SK-MEL-5 (cell line): ENCODE data around the genes TRIP10, MBD3L2B, MBD3L5 and TEX45.

DNA sequence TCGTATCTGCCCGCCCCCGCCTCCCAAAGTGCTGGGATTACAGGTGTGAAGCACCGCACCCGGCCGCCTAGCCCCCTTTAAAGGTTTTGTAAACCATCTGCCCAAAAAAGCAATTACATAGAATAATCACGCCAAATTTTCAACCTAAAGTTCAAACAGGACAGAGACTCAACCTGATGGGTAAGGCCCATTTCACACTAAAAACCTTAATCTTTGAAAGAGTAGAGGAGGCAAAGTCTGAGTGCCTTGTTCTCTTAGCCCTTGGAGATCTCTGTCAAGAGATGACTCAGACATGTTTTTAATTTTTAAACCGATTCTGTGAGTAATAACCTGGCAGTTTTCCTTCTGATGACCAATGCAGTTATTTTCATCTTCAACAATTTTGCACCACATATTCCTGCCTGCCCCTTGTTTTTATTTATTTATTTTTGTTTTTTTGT is 11.6 kb upstream of the TNFSF9 start:
RAMPAGE:
- cytosol, long total RNA = no peak
- long total RNA = no peak
- nucleus, long total RNA = no peak

RAMPAGE:
- cytosol, long total RNA = no peak
- long total RNA = no peak
- nucleus, long total RNA = no peak
Measured at GRCh38 chr19:6685937-6686377, 16.0 kb upstream of the TNFSF14 start.

DNA sequence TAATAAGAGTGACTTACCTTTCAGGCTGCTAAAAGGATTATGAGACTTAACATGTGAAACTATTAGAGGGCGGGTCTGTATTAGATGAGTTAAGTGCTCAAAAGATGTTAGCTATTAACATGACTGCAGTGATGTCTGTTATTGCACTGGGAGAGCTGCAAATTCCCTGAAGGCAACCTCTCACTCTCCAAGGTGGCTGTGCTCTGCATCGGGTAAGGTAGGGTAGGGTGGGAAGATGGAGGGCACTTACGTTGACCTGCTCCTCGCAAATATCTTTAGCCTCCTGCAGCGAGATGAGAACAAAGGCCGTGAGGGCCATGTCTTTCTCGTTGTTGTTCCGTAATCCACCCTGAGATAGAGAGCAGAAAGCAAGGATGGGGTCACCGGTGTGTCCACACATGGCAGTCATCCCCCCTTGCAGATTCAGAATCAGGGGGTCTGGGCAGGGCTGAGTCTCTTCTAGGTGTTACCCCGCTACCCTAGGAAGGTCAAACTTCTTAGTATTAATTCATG is 20.5 kb upstream of the TNFSF14 start:
RAMPAGE:
- cytosol, long total RNA = no peak
- long total RNA = no peak
- nucleus, long total RNA = no peak

GRCh38 chr19:6739394-6739881 is at the start of gene TRIP10:
Gene TRIP10, plus strand, starts transcription at chr19:6739680.
RAMPAGE:
- cytosol, long total RNA = start-site peak on the plus strand at chr19:6739690-6739703, 46 and 57 reads in 2 replicates
- long total RNA = start-site peak on the plus strand at chr19:6739692-6739709, 27 and 31 reads in 2 replicates
- nucleus, long total RNA = no peak

GRCh38 chr19:6742888-6743227 is 3.4 kb downstream of the TRIP10 start:
RAMPAGE:
- cytosol, long total RNA = no peak
- long total RNA = no peak
- nucleus, long total RNA = no peak

DNA sequence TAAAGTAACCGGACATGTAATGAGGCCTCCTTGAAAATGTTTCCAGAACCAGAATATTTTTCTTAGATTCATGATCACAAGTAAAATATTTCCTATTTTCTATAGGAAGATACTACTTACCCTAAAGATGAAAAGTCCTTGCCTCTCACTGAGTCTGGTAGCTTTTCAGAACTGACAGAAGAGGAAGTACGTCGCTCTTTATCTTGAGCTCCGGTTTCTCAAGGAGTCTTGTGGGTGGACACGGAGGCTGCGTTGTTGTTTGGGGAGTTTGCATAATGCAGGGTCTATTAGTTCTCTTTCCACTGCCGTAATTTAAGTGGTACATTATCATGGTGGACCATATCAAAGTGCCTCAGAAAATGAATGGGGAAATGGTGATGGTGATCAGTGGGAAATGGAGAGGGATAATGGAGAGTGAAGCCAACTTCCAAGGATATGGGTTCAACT is 23.5 kb downstream of the MBD3L2B start:
RAMPAGE:
- cytosol, long total RNA = no peak
- long total RNA = no peak
- nucleus, long total RNA = no peak

GRCh38 chr19:7021268-7021832 is at the start of gene MBD3L2B:
Gene MBD3L2B, minus strand, starts transcription at chr19:7021431.
RAMPAGE:
- cytosol, long total RNA = no peak
- long total RNA = no peak
- nucleus, long total RNA = no peak

RAMPAGE:
- cytosol, long total RNA = no peak
- long total RNA = no peak
- nucleus, long total RNA = no peak
Measured at GRCh38 chr19:7030178-7030876, at the start of gene MBD3L5. Gene MBD3L5, plus strand, starts transcription at chr19:7030578.

DNA sequence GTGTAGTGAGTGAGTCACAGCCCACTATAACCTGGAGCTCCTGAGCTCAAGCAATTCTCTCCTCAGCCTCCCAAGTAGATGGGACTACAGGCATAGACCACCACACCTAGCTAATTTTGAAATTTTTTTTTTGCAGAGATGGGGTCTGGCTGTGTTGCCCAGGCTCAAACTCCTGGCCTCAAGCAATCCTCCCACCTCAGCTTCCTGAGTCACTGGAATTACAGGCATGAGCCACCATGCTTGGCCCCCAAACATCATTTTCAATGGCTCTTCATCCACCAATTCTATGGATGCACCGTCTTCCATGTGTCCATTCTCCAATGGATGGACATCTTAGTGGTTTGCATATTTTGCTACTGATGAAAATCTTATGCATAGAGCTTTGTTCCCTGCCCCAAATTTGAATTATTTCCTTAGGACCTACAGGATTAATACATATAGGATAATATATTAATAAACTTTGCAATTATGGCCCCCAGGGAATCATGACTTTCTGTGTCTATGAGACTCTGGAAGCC is 69.0 kb downstream of the ZNF557 start:
RAMPAGE:
- cytosol, long total RNA = no peak
- long total RNA = no peak
- nucleus, long total RNA = no peak

DNA sequence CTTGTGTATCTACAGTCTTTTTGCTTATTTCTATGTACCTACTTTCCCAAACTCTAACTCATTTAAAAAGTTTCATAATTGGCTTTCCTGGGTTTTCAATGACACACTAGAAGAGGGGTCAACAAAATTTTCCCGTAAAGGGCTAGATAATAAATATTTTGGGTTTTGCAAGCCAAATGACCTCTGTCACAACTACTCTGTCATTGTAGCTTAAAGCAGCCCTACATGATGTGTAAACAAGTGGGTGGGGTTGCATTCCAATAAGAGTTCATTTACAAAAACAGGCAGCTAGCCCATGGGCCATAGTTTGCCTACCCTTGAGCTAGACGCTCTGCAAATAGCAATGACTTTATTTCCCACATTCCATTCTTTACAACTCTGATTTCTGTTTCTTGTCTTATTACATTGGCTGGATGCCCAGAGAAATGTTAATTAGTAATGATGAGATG is 75.9 kb downstream of the ZNF557 start:
RAMPAGE:
- cytosol, long total RNA = no peak
- long total RNA = no peak
- nucleus, long total RNA = no peak

RAMPAGE:
- cytosol, long total RNA = no peak
- long total RNA = no peak
- nucleus, long total RNA = no peak
Measured at GRCh38 chr19:7188896-7189649, 105.1 kb downstream of the INSR start.

DNA sequence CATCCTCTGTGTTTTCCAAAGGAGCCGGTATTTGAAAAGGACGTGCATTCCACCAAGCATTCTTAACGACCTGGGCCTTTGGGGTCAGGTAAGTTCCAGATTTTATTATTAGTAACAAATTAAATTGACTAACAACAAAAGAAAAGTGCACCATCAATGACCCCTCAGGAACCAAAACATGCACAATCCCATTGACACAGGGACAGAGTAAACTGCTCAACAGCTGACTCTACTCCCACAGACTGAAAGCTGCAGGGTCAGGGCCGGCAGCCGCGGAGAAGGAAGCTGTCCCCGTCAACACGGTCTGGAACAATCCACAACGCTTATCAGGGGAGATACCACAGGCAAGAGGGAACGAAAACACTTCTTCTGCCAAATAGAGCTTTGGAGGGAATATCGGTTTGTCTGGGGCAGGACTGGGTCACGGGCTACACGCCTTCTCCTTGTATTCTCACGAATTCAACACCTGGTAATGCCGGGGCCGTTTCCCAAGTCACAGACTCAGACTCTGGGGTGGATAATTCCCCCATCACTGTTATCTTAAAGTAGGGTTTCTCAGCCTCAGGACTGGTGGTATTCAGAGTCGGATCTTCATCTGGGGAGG is 82.7 kb downstream of the INSR start:
RAMPAGE:
- cytosol, long total RNA = no peak
- long total RNA = no peak
- nucleus, long total RNA = no peak

GRCh38 chr19:7294707-7295337 is 608 bp upstream of the INSR start:
RAMPAGE:
- cytosol, long total RNA = no peak
- long total RNA = no peak
- nucleus, long total RNA = no peak

DNA sequence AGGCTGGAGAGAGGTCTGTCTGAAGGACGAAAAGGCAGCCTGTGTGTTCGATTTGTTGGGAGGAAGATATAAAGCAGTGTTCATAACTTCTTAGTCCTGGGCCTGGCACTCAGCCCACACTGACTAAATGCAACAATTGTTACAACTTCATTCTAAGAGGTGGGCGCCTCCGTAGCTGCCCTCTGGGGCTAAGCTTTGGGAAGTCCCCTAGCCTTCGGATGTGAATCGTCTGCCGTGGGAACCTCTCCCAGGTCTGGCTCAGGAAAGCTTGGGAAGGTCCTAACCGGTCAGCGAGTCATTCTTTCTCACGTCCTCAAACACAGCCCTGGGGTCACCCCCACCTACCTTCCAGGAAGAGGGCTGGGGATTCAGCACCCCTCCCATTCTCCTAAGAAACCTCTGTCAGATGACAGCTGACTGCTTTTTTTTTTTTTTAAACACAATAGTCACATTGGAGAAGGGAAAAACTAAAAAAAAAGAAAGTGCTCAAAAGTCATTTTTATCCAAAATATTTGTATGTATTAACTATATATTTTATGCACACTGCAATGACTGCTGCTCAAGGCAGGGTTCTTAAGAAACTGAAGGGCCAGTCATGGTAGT is 15.0 kb upstream of the ARHGEF18 start:
RAMPAGE:
- cytosol, long total RNA = no peak
- long total RNA = no peak
- nucleus, long total RNA = no peak

DNA sequence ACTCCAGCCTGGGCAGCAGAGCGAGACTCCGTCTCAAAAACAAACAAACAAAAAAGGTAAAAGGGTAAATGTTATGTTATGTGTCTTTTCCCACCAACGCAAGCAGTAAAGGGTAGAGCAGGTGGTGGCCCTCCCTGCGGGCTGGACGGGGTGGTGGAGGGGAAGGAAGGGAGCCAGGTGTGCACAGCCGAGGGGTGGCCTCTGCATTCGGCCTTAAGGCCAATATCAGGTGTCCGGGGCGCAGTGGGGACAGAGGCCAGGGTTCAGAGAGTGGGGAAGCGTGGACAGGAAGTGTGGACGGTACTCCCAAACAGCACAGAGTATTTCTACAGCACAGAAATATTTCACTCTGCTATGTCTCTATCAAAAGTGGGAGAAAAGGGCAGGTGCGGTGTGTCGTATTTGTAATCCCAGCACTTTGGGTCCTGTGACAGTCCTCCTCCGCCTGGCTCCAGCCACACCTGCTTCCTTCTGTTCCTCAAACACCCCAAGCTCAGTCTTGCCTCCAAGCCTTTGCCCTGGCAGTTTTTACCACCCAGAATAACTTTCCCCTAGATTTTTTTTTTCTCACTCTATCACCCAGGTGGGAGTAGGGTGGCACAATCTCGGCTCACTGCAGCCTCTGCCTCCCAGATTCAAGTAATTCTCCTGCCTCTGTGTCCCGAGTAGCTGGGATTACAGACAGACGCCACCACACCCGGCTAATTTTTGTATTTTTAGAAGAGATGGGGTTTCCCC is 3.8 kb upstream of the ARHGEF18 start:
RAMPAGE:
- cytosol, long total RNA = no peak
- long total RNA = no peak
- nucleus, long total RNA = no peak

DNA sequence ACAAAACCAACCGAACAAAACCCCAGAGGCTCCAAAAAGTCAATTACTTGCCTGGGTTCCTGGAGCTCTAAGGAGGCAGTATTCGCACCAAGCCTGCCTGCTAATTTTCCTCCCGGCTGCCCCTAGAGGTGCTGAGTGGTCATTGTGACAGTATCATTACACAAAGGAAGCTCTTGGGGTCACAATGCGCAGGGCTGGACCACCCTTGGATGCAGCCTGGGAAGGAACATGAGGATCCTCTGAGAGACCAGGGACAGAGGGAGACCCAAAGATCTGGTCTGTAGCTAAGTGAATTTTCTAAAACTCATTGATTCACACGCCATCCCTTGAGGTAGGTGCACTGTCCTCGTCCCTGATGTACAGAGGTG is at the start of gene TEX45:
TSS of gene TEX45 (plus strand) at position 197 of the 368 bp plus-strand sequence.
RAMPAGE:
- cytosol, long total RNA = no peak
- long total RNA = no peak
- nucleus, long total RNA = no peak

DNA sequence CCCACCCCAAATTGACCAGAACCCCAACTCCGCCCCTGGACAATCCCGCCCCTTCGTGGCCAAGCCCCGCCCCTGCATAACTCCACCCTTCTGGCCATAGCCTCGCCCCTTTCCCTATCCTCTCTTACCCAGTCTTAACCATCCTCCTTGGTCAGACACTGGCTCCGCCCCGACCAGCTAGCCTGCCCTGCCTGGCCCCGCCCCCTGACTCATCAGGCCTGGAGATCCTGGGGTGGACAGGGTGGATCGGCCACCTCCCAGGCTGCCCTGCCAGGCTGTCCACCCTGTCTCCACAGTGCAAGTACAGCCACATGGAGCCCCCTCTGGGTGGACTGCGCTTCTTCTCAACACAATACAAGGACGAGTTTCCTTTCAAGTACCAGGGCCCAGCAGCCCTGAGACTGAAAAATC is 8.0 kb upstream of the ZNF358 start:
RAMPAGE:
- cytosol, long total RNA = no peak
- long total RNA = no peak
- nucleus, long total RNA = no peak

GRCh38 chr19:7534834-7534993 is 803 bp upstream of the PNPLA6 start:
RAMPAGE:
- cytosol, long total RNA = no peak
- long total RNA = no peak
- nucleus, long total RNA = no peak

DNA sequence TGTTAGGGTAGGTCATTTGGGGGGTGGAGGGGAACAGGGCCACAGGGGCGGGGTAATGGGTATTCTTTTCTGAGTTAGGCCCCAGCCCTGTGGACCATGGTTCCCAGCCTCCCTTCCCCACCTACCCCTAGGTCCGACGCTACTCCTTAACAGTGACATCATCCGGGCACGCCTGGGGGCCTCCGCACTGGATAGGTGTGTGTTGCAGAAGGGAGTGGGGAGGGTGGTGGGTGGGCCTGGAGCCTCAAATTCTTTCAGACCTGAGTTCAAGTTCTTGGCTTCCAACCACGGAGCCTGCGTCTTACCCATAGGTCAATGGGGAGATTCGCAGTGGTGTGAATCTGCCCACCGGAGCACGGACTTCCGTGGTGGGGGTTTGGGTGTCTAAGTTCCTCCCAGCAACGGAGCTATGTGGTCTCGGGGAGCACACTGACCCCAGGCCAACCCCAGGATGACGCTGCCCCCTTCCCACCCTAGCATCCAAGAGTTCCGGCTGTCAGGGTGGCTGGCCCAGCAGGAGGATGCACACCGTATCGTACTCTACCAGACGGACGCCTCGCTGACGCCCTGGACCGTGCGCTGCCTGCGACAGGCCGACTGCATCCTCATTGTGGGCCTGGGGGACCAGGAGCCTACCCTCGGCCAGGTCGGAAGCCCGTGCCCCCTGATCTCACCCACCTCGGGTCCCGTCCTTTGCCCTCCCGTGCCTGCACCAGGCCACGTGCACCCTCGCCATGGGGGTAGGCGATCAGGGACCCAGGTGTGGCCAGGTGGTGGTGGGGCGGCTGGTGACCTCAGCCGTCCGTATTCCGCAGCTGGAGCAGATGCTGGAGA is 18.8 kb downstream of the PNPLA6 start:
RAMPAGE:
- cytosol, long total RNA = no peak
- long total RNA = no peak
- nucleus, long total RNA = no peak

DNA sequence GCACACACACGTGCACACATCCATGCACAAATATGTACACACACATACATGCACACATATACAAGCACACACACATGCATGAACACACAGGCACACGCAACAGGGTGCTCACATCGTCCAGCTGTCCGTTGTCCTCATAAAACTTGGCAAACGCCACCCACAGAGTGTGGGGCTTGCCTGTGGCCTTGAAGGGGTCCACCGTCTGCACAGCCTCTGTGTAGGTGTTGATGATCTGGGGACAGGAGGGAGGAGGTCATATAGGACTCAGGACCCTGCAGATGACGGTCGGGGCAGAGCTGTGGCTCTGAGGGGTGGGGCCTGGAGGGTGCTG is 6.3 kb downstream of the XAB2 start:
RAMPAGE:
- cytosol, long total RNA = no peak
- long total RNA = no peak
- nucleus, long total RNA = no peak